Tongue (tissue), 2 donors: ENCODE measurements around the genes SRRM3 and ZP3.

GRCh38 chr7:76201497-76202123, at the start of gene SRRM3:
SRRM3 (plus strand) TSS chr7:76201896.
- RAMPAGE, long total RNA: no peak

GRCh38 chr7:76358107-76358387, 744 bp downstream of the YWHAG start:
- RAMPAGE, long total RNA: no peak

DNA sequence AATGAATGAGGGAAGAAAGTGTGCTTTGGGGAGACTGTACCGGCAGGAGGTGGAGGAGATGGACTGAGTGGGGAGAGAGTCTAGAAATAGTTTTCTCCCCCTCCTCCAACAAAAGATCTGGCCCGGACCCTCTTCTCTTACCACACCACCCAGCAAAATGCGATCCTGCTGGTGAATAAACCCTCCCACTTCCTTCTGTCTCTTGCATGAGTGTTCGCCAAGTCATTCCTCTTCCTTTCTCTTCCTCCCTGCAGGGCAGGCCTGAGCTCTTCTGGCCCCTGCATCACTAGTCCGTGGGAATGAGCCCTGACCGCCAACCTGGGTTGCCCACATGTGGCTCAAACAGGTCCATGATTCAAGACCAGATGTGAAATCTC, 5.2 kb upstream of the YWHAG start:
- RAMPAGE, long total RNA: no peak

GRCh38 chr7:76424758-76425051, at the start of gene ZP3:
ZP3 (plus strand) TSS chr7:76424950.
- RAMPAGE, long total RNA: no peak

DNA sequence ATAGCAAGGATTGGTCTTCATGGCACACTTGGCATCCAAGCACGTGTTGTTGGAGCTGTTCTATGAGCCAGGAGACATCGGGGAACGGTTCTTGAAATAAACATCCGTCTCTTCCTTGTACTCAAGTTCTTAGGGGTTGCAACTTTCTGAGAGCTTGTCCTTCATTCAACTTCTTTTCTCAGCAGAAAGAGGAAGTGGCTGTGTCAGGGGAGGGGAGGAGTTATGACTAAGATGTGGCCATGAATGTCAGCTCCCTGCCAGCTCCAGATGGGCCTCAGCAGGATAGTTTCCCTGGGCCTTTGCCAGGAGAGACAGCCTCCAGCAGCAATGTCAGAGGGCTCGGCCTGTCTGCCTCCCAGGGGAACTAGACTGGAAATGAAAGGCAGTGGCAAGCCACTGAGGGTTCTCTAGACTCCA, 15.9 kb upstream of the DTX2 start:
- RAMPAGE, long total RNA: no peak

- RAMPAGE, long total RNA: no peak
These were observed 3.4 kb downstream of the DTX2 start for GRCh38 chr7:76464653-76465504.

DNA sequence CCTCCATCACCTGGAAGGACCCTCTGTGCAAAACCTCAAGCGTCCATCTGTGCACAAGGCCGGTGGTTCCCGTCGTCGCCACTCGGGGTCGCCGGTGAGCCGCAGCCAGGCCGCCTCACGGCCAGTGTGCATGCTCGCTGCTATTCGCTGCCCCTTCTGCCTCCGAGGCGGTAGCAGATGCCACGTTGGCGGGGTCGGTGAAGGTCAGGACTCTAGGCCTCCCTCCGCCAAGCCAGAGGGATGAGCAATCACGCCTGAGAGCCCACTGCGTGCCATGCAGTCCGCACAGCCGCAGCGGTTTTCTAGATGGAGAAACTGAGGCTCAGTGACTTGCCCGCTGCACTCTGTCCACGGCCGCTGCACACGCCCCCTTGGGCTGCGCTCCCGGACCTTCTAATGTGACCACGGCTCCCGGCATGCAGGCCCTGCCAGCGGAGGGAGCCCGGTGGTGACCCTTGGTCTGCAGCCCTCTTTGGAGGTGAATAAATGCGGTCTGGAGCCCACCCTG, 5.7 kb downstream of the UPK3B start:
- RAMPAGE, long total RNA: no peak

- RAMPAGE, long total RNA: no peak
These were observed 21.1 kb downstream of the POMZP3 start for GRCh38 chr7:76605767-76606518.

DNA sequence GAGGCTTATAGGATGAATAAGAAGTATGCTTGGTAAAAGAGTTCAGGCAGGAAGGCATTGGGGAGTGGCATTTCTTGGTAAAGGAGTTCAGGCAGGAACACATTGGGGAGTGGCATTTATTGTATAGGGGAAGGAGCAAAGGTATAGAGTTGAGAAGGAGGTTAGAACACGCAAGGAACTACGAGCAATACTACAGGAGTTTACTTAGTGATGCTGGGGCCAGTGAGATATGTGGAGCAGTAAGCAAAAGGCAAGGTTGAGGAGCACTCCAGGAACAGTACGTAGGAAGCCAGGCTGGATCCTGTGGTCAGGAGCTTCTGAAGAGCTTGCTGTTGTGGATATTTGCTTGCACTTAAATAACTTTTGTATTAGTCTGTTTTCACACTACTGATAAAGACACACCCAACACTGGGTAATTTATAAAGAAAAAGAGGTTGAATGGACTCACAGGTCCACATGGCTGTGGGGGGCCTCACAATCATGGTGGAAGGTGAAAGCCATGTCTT, 202.2 kb upstream of the POMZP3 start:
- RAMPAGE, long total RNA: no peak

- RAMPAGE, long total RNA: no peak
These were observed 19.9 kb upstream of the FGL2 start for GRCh38 chr7:77219502-77220021.

DNA sequence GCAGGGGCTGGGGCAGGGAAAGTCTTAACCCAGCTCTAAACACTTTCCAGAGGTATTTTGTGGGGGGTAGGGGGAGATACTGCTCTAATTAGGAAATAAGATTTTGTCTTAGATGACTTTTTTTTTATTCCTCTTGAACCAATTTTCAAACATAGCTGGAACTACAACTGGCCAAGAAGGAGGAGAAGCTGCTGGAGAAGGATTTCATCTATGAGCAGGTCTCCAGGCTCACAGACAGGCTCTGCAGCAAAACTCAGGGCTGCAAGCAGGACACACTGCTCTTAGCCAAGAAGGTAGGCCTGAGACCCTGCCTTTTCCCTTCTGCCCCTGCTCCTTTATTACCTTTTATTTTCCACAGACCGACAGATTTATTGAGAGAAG, 87.7 kb upstream of the FGL2 start:
- RAMPAGE, long total RNA: no peak

DNA sequence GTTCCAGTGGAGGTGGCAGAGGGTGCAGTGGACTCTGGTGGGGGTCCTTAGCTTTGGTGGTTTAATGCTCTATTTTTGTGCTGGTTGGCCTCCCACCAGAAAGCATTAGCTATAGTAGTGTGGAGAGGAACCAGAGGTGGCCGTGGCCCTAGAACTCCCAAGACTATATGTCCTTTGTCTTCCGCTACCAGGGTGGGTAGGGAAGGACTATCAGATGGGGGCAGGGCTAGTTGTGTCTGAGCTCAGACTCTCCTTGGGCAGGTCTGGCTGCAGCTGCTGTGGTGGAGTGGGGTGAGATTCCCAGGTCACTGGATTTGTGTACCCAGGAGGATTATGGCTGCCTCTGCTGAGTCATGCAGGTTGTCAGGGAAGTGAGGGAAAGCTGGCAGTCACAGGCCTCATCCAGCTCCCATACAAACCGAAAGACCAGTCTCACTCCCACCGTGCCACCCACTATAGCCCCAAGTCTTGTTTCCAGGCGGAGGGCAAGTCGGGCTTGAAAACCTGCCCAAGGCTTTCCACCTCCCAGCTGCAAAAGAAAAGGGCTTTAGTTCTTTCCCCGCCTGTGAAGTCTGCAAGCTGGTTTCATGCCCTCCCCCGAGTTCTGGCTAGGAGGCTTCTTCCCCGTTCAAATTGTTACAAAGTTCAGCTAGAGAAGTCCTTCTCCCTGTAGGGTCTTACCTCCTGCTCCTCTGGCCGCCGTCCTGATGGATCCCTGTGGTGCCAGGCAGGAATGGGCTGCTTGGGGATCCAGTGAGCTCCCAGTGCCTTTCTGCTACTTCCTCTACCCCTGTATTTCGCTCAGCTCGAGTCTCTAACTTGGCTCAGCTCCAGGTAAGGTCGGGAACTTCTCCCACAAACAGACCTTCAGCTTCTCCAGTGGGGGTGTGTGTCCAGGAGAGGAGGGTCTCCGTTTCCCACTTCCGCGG, 106.7 kb upstream of the FGL2 start:
- RAMPAGE, long total RNA: no peak

GRCh38 chr7:77351371-77352017, 64.7 kb downstream of the GSAP start:
- RAMPAGE, long total RNA: no peak

GRCh38 chr7:77479355-77479882, 57.7 kb upstream of the PTPN12 start:
- RAMPAGE, long total RNA: no peak

DNA sequence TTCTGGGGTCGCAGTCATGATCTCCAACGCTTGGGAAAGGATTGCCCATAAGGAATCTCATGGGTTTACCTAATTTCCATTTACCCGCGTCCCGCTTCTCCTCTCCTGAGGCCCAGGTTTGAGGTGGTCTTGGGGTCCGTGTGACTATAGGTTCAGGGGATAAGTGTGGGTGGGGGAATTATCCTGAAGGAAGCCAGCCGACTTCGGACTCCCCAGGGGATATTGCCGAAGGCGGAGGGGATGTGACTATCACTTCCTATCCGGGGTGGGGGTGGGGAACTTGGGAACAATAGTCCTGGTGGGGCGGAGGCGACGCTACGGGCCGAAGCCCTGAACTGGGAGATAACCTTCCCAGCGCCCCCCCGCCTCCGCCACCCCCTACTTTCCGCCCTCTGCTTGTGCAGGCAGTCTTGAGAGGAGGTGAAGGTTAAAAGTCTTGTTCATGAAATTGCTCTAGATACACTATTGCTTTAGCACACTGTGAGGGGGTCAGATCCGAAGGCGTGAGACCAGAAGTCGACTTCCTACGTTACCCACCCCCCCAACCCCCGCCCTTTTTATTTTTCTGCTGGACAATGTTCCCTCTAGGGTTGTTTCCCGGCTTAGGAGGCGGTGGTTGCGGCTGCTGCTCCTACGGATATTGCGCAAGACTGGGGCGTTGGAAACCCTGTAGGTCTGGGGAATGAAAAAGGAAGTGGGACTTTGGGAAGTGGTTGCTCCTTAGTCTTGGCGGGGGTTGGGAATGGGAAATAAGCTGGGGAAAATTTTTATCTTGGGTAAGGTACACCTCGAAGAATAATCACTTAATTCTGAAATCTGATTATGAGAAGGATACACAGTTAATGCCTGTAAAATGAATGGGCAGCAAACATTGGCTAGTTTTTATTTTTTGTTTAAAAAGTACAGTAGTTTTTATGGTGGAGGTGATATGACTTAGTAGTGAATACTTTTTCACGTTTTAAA, 1.4 kb downstream of the PTPN12 start:
- RAMPAGE, long total RNA: no peak

GRCh38 chr7:77587663-77588177, 50.6 kb downstream of the PTPN12 start:
- RAMPAGE, long total RNA: no peak

- RAMPAGE, long total RNA: no peak
These were observed 57.2 kb upstream of the RSBN1L start for GRCh38 chr7:77639023-77639562.

DNA sequence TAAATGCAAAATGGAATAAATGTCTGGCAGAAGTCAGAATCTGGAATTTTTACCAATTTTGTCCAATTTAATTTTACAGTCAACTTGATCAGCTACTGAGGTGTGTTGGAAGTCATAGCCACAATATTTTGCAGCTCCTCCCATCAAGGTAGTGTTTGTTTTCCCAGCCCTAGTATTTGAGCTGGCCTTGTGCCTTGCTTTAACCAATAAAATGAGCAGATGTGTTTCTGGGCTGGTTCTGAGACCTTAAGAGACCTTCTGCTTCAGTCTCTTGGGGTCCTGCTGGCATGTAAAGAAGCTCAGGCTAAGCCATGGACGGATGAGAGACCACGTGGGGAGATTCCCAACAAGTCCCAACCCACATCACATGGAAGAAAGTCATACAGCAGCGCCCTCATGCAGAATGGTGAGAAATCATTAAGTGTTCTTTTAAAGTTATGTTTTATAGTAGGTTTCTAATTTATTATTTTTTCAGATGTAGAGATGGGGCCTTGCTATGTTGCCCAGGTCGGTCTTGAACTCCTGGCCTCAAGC, 42.6 kb upstream of the RSBN1L start:
- RAMPAGE, long total RNA: no peak

- RAMPAGE, long total RNA: no peak
These were observed 41.9 kb upstream of the TMEM60 start for GRCh38 chr7:77839995-77840573.

- RAMPAGE, long total RNA: no peak
These were observed 400.0 kb upstream of the TMEM60 start for GRCh38 chr7:78198339-78198605.